Heart right ventricle (tissue), 2 donors: ENCODE results near the genes NECTIN2, RELB, MARK4 and GIPR.

- PRO-cap, 2 experiments = no peak in any of the 2 experiments
Measured at GRCh38 chr19:44671563-44672157, 378 bp downstream of the CEACAM19 start.

- PRO-cap, 2 experiments = no peak in any of the 2 experiments
Measured at GRCh38 chr19:44677048-44677587, 5.8 kb downstream of the CEACAM19 start.

DNA sequence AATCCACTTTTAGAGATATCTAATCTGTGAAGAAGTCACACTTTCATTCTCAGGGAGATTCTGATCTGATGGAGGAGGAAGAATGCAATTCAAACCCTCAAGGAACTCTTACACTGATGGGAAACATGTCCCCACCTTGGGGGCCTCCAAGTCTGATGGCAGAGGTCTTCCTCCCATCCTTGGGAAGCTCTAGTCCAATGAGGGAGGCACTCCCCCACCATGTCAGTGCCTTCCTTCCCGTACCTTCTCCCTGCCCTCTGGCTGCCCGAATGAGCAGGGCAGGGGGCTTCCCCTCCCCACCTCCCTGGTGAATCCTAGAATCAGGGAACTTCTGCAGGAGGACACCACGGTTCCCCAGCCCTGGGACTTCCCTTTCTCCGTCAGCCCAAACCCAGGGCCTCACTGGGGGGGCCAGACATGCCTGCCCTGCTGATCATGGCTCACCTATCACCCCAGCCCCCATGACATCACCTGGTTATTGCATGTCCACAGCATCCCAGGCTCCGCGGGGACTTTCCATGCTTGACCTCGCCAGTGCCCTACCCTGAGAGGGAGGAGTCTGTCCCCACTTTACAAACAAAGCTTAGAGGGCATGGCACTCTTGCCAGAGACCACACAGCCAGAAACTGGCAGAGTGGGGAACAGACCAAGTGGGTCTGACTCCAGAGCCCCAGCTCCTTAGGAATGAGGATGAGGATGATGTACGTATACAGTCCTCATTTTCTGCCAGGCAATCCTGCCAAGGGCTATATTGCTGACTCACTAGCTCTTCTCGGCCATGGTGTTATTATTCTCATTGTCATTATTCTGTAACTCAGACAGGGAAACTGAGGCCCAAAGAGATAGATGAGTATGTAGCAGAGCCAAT, 9.7 kb upstream of the BCL3 start:
- PRO-cap, 2 experiments = no peak in any of the 2 experiments

DNA sequence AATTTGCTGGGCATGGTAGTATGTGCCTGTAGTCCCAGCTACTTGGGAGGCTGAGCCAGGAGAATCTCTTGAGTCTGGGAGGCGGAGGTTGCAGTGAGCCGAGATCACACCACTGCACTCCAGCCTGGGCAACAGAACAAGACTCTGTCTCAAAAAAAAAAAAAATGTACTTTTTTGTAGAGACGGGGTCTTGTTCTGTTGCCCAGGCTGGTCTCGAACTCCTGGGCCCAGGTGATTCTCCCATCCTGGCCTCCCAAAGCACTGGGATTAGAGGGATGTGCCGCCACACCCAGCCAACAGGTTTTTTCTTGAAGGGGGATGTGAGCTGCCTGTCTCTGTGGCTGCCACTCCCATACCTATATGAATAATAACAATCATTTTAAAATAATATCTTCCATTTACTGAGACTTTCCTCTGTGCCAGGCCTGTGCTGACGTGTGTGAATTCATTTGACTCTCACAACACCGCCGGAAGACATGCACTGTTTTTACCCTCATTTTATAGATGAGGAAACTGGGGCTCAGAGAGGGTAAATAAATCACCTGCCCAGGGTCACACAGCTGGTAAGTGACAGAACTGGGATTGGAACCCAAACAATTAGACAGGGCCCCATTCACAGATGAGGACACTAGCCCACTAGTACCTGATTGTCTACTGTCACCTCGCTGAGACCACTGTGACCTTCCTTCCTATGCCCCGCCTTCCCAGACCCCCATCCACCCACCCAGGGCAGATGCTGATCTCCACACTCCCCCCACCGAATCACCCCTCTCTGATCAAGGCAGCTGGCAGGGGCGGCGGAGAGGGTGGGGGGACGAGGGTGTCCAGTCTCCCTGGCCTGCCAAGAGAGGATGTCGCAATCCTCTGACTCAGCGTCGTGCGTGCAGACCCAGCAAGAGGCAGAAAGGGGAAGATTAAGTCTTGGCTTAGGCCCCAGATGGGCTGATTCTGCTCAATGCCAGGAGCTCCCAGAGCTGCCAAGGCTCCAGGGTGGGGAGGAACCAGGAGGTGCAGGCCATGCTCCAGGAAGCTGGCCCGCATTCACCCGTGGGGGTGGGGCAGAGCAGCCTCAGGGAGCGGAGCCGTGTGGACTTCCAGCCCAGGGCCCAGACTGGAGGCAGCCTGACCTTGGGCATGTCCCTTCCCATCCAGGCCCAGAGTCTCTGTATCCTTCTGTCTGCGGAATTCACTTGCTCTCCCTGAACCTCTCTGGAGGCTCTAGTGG, 7.0 kb upstream of the BCL3 start:
- PRO-cap, 2 experiments = peak in 2 of 2 experiments; most common plus-strand start position 1,040 of the sequence (in 2); most common minus-strand start position 856 of the sequence (in 1)

DNA sequence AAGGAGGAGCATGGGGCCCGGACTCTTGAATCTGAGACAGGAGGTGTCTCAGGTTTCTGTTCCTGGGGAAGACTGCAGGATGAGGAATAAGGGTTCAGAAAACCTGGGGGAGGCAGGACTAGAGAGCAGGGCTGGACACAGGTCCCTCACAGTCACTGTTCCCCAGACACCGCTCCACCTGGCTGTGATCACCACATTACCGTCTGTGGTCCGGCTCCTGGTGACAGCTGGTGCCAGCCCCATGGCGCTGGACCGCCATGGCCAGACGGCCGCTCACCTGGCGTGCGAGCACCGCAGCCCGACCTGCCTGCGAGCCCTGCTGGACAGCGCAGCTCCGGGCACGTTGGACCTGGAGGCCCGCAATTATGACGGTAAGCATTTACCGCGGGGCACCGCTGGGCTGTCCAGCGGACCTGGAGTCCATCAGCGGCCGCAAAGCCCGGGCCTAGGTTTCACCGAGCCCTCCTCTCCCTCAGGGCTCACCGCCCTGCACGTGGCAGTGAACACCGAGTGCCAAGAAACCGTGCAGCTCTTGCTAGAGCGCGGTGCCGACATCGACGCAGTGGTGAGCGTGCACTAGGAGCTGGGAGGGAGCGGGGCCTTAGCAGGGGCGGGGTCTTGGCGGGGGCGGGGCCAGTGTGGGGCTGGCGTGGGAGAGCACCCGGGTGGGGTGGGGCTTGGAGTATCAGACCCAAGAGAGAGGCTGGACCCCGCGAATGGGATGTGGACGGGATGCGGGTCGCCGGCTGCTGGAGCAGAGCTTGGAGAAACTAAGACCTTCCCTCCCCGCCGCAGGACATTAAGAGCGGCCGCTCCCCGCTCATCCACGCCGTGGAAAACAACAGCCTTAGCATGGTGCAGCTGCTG, 8.6 kb downstream of the BCL3 start:
- PRO-cap, 2 experiments = peak in 2 of 2 experiments; most common plus-strand start position 715 of the sequence (in 2); most common minus-strand start position 564 of the sequence (in 2)

DNA sequence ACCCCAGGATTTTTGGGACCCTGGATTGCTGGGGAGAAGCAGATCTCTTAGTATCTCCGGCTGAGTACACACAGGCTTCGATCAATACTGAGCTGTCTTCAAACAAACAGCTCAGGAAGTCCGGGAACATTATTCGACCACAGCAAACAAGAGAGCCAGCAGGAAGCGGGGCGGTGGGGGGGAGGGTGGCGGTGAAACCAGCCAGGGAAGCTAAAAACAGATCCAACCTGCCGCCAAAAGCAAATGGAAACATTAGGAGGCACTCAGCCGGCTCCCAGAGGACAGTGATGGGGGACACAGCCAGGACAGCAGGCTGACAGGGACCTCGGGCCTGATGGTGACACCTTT, 12.2 kb upstream of the BCAM start:
- PRO-cap, 2 experiments = peak in 2 of 2 experiments; most common plus-strand start position 242 of the sequence (in 1); most common minus-strand start position 70 of the sequence (in 1)

DNA sequence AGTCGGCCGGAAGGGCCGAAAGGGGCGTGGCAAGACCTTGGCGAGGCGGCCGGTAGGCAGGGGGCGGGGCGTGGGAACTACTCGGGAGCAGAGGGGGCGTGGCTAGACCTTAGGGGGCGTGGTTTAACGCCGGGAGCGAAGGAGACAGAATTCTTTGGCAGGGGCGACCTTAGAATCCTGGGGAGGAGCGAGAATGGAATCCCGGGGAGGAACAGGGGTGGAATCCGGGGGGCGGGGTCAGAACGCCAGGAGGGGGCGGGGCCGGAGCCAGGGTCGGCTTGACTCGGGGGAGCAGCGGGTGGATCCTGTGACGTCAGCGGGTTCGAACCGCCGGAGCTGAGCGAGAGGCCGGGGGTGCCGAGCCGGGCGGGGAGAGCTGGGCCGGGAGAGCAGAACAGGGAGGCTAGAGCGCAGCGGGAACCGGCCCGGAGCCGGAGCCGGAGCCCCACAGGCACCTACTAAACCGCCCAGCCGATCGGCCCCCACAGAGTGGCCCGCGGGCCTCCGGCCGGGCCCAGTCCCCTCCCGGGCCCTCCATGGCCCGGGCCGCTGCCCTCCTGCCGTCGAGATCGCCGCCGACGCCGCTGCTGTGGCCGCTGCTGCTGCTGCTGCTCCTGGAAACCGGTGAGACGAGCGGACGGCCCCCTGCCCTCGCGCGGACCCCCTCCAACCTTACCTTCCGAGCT, at the start of gene NECTIN2:
NECTIN2 (plus strand) TSS at position 308 of the 686 bp plus-strand sequence.
- PRO-cap, 2 experiments = peak in 2 of 2 experiments; most common plus-strand start position 310 of the sequence (in 2)

- PRO-cap, 2 experiments = no peak in any of the 2 experiments
Measured at GRCh38 chr19:44848579-44849455, 2.7 kb downstream of the NECTIN2 start.

- PRO-cap, 2 experiments = peak in 1 of 2 experiments; most common plus-strand start chr19:44913255 (in 1)
Measured at GRCh38 chr19:44912713-44913368, 1.6 kb upstream of the APOC1 start.

DNA sequence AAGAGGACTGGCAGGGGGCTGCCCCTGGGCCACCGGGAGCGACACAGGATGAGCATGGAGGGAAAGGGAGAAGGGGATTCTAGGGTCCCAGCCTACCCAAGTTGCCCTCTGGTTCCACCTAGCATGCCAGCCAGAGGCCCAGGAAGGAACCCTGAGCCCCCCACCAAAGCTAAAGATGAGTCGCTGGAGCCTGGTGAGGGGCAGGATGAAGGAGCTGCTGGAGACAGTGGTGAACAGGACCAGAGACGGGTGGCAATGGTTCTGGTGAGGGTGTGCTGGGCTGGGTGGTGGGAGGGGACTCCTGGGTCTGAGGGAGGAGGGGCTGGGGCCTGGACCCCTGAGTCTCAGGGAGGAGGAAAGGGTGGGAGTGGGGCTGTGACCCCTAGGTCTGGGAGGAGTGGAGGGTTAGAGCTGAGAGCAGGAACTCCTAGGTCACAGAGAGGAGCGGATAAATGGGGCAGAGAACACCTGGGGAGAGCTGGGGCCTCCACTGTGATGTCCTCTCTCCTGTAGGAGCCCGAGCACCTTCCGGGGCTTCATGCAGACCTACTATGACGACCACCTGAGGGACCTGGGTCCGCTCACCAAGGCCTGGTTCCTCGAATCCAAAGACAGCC, 1.1 kb upstream of the APOC2 start:
- PRO-cap, 2 experiments = no peak in any of the 2 experiments

- PRO-cap, 2 experiments = no peak in any of the 2 experiments
Measured at GRCh38 chr19:44956683-44956945, 1.4 kb downstream of the CLPTM1 start.

DNA sequence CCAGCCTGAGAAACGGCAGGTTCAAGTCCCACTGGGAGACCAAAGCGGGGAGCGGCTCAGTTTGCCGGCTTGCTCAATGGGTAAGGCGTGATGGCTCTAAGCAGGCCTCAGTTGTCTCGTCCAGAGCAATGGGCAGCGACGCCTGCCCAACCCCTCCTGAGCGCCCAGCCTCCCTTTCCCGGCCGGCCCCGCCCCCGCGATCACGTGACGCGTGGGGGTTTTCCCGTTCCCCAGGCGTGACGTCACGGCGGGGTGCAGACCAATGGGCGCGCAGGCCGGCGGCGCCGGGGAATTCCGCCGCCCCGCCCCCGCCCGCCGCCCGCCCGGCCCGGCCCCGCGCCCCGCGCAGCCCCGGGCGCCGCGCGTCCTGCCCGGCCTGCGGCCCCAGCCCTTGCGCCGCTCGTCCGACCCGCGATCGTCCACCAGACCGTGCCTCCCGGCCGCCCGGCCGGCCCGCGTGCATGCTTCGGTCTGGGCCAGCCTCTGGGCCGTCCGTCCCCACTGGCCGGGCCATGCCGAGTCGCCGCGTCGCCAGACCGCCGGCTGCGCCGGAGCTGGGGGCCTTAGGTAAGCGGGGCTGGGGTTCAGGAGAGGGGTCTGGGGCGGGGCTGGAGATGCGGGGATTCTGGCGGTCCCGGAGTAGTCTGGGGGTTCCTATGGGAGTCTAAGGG, at the start of gene RELB:
RELB (plus strand) TSS at position 346 of the 671 bp plus-strand sequence.
- PRO-cap, 2 experiments = peak in 1 of 2 experiments; most common plus-strand start position 318 of the sequence (in 1); most common minus-strand start position 144 of the sequence (in 1)

DNA sequence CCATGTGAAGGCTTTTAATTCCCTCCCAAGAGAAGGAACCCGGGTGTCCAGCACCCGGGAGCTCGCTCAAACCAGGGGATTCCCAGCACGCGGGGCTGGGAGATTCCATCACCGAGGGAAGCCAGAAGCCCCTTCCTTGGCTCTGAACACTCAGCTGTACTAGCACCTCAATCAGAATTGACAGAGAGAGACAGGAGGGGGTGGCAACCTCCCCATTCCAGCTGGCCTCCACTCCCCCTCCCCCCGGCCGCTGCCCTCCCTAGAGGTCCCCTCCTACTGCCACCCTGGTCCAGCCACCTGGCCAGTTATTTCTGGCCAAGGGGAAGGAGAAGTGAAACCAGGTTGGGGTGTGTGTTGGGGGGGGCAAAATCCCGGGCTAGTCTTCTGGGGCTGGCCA, 1.2 kb downstream of the ZNF296 start:
- PRO-cap, 2 experiments = no peak in any of the 2 experiments

DNA sequence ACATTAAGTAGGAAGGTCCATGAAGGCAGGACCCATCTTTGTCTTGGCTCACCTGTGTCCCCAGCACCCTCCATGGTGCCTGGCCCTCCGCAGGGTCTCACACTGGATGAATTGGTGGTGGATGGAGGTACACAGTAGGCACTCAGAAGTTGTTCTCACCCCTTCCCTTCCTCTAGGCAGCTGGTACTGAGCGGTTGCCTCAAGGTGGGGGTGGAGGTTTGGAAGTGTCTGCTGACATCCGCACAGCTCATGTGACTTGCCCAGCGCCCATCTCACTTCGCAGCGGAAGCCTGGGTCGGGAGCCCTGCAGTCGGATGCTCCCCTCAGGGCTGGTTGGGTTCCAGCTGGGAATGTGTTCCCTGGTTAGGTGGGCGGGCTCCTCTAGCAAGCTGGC, 10.1 kb downstream of the PPP1R37 start:
- PRO-cap, 2 experiments = no peak in any of the 2 experiments

DNA sequence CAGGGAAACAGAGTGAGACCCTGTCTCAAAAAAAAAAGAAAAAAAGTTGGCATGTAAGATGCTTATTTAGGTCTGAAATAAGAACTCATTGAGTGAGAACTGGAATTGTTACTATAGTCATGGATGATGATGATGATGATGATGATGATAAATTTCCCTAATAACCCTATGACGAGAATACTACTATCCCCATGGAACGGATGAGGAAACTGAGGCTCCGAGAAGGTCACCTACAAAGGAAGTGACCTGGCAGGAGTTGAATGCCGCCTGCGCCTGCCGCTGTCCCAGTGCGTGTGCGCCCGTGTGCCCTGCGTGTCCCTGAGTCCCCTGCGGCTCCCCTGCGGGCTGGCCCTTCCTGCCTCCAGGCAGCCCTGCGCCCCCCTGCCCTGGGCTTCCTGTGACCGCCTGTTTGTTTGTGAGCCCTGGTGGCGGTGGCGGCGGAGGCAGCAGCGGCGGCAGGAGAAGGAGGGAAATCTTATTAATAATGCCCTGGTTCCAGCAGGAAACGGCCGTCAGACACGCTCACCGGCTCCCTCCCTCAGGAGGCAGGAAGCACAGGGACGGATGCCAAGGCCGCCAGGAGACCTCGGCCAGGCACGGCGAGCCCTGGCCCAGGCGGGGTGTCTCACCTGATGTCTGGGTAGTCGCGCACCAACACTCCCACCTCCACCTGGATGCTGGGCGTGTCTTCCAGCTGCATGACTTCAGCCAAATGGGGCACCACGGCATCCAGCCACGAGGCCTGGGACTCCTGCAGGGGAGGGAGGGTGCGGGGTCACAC, 29.6 kb downstream of the EXOC3L2 start:
- PRO-cap, 2 experiments = no peak in any of the 2 experiments

DNA sequence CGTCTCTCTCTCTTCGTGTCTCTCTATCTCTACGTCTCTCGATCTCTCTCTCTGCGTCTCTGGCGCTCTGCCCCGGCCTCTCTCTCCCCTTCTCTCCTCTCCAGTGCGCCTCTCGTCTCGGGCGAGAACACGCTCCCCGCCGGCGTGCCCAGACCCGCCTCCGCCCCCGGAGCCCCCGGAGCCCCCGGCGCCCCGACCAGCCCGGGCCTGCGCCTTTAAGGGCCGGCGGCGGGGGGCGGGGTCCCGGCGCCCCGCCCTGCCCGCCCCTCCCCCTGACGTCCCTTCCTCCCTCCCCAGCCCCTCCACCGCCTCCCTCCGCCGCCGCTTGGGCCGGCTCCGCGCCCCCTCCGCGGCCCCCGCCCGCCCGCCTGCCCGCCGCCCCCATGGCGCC, at the start of gene MARK4:
MARK4 (plus strand) TSS at position 286 of the 391 bp plus-strand sequence.
- PRO-cap, 2 experiments = peak in 2 of 2 experiments; most common plus-strand start position 327 of the sequence (in 2); most common minus-strand start position 217 of the sequence (in 2)

DNA sequence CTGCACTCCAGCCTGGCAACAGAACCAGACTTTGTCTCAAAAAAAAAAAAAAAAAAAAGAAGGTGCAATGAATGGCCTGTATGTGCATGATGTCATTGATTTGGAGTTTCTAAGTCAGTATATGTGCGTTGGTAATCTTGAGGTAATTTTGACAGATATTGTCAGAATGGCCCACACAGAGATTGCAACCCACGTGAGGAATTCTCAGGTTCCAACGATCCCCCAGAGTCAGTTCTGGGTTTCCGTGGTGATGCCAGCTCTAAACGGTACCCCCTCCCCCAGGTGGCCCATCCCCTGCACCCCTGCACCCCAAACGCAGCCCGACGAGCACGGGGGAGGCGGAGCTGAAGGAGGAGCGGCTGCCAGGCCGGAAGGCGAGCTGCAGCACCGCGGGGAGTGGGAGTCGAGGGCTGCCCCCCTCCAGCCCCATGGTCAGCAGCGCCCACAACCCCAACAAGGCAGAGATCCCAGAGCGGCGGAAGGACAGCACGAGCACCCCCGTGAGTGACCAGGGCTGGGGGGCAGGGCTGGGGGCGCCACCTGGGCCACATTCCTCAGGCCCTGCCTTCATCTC, 35.4 kb downstream of the CKM start:
- PRO-cap, 2 experiments = no peak in any of the 2 experiments

- PRO-cap, 2 experiments = peak in 2 of 2 experiments; most common plus-strand start chr19:45469470 (in 2)
Measured at GRCh38 chr19:45469370-45469576, 1.5 kb downstream of the FOSB start.

DNA sequence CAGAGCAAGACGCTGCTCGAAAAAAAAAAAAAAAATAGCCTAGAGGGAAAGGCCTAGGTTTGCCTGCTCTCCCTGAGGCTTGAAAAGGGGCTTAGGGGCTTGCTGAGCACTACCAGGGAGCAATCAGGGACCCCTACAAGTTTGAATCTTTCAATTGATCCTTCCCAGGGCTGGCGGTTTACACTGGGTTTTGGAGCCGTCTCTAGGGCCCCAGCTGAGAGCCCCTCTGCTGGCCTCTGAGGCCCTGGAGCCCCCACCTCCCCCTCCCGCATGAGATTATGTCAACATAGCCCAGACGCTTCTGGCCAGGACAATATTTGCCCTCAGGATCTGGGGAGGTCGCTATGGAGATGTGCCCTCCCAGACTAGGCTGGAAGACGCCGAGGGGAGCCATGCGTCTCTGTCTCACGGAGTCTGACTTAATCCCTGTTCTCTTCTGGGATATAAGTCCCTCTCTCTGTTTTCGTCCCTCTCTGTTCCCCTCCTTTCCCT, 10.2 kb upstream of the GIPR start:
- PRO-cap, 2 experiments = no peak in any of the 2 experiments

DNA sequence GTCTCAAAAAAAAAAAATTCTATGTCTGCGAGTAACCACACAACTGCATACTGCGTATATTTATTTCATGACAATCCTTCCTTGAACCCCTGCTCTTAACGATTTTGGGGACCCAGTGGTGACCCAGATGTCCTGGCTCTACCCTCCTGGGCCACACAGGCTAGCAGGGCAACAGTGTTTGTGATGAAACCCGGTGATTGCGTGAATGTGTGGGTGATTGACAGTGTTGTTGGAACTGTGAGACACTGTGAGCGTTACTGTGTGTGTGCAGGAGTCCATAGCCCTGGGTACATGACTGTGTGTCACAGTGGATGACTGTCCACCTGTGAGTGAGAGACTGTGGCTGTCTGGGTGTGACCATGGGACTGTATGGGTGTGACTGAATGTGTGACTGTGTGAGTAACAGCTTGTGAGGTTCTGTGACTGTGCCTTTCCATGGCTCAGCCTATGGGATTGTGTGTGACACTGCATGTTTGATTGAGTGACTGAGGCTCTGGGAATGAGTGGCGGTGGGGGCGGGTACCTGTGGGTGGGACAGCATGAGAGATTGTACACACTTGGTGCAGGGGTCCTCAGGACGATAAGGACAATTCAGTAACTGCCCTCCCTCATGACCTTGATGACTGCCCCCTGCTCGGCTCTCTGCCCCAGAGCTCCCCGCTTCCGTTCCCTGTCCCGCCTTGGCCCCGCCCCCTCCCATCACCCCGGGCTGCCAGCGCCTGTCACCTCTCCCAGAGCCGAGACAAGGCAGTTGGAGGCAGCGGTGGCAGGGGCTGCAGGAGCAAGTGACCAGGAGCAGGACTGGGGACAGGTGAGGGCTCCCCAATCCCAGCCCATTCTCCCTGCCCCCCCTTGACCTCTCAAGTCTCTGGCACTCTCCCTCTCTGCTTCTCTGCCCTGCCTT, at the start of gene GIPR:
GIPR (plus strand) TSS at position 734 of the 904 bp plus-strand sequence.
- PRO-cap, 2 experiments = peak in 2 of 2 experiments; most common plus-strand start position 734 of the sequence (in 1); most common minus-strand start position 644 of the sequence (in 1)